Spleen (tissue), 7 donors: ENCODE measurements around the genes OR2B3, MOG, RNF39 and TRIM15.

DNA sequence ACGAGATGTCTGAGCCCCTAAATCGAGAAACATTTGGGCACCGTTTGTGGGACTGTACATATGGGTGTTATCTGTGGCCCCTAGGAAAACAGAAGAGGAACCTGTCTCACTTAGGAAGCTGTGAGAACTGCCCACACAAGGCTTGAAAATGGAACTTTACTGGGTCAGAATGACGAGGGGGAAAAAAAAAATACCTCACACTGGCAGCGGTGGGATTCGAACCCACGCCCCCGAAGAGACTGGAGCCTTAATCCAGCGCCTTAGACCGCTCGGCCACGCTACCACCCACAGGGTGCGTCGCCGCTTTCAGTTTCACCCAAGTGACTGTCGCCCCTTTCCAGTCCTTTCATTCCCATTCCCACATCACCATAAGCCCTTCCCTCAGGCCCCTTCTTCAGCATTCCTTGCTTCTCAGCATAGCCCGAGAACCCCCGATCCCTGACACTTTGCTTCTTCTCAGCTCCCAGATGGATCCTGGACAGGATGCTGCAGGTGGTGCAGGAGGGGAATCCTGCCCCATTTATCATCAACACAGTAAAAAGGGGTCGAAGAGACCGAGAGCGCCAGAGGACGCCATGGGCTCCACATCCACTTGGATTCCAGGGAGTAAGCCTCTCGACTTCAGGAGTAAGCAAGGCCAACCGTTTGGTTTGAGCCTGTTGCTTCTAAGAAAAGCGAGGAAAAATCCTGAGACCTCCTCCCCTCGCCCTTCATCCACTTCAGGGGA lies 19.8 kb upstream of the TRIM27 start:
- PRO-cap, 4 experiments, result peak in 3 of 4 experiments; most common plus-strand start position 311 of the sequence (in 1); most common minus-strand start position 284 of the sequence (in 2)
- RAMPAGE, long total RNA, 4 experiments, result no peak in any of the 4 experiments

- PRO-cap, 4 experiments, result no peak in any of the 4 experiments
- RAMPAGE, long total RNA, 4 experiments, result no peak in any of the 4 experiments
These were observed 20.5 kb upstream of the TRIM27 start for GRCh38 chr6:28944148-28944794.

DNA sequence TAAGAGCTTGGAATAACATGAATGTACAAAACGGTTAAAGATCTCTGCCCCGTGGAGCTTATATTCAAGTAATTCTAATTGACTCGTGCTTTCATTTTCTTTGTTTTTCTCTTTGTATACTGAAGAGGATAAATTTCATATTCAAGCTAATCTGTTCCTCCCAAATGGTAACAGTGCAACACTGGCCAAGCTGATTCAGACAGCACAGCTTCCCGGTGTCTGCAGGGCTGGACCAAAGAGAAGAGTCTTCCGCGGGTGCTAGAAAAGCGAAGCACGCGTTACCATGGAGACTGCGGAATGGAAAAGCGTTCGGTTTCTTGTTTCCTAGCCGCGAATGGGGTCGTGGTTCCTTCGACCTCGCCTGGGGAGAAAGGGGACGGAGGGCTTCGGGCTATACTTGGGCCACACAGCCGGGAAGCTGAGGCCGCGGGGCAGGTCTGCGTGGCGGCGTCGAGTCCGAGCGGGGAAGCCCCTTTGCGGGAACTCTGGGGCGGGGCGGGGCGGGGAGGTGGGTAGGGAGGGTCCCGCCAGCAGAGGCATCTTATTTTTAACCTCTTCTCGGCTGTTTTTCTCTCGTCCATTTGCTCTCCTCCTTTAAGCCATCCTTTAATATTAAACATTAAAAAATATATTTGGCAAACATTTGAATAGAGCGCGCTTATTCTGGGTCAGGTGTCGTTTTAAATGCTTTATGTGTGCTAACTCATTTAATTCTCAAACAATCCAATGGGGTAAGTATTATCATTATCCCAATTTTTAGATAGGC lies 6.3 kb upstream of the ZNF311 start:
- PRO-cap, 4 experiments, result no peak in any of the 4 experiments
- RAMPAGE, long total RNA, 4 experiments, result no peak in any of the 4 experiments

DNA sequence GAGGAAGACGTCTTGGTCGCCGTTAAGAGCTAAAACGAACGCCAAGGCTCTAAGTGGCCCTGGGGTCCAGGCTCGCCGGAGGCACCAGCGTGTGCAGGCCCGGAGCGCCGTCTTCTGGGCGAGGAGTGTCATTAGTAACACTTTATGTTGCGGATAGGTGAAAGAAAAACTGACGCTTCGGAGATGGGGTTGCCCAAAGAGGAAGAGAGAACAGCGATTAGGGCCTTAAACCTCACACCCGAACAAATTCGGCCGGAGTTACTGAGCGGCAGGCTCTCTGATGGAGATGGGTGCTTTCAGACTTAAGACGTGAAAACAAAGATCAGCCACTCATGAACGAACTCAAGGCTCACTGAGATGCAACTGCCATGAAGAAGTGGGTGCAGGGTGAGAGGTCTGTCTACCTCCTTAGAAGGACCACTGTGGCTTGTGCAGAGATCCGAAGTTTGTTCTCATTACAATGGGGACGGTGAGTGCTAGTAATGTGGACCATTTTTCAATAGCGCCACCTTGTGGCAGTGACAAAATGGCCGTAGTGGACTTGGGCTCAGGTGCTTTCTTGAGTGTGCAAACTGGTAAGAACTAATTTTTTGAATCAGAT lies 11.8 kb upstream of the ZNF311 start:
- PRO-cap, 4 experiments, result peak in 4 of 4 experiments; most common minus-strand start position 116 of the sequence (in 4)
- RAMPAGE, long total RNA, 4 experiments, result no peak in any of the 4 experiments

- PRO-cap, 4 experiments, result no peak in any of the 4 experiments
- RAMPAGE, long total RNA, 4 experiments, result no peak in any of the 4 experiments
These were observed at the start of gene OR2B3 for GRCh38 chr6:29087140-29087655. Gene OR2B3 (minus strand): TSS chr6:29087313.

DNA sequence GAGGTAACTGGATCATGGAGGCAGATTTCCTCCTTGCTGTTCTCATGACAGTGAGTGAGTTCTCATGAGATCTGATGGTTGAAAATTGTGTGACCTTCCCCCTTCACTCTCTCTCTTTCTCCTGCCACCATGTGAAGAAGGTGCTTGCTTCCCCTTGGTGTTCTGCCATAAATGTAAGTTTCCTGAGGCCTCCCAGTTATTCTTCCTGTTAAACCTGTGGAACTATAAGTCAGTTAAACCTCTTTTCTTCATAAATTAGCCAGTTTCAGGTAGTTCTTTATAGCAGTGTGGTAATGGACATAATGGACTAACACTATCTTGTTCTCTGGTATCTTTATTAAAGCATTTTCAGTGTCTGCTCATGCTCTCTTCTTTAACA lies 9.6 kb upstream of the MAS1L start:
- PRO-cap, 4 experiments, result no peak in any of the 4 experiments
- RAMPAGE, long total RNA, 4 experiments, result no peak in any of the 4 experiments

DNA sequence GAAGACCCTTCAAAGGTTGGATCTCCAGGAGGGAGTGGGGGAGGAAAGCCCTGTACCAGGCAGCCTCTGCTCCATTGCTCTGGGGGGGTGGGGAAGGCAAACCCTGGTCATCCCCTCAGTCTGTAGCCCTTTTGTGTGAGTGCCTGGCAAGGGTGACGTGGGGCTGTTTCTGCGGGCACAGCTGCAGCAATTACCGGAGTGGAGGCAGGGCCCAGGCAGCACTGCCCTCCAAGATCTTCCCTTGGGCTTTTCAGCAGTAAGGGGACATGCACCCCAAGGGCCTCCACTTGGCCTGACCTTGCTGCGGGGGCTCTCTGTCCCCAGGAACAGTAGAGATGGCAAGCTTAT lies at the start of gene MOG:
MOG (plus strand) TSS at position 218 of the 348 bp plus-strand sequence.
- PRO-cap, 4 experiments, result no peak in any of the 4 experiments
- RAMPAGE, long total RNA, 4 experiments, result no peak in any of the 4 experiments

DNA sequence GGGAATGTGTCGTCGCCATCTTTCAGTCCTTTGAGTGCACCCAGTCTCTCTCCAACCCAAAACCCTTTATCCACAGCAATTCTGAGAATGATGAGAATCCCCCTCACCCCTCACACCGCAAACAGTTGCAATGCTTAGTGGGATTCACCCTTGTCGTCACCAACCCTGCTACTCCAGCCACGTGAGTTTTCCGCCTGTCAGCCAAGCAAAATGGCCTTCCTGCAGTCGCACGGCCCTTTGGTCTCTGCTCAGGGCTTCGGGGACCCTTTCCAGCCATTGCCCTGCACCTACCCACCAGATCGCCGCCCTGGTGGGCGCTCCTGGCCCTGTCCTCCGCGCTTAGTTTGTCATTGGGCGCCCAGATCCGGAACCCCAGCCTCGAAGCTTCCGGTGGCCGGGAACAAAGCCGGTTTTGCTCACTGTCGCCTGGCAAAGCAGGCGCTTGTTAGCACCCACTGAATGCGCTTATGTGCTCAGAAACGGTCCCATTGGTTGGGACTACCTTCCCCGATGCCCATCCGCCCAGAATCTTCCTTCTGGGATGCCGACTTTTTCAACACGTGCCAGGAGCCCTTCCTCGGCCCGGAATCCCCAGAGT lies 585 bp downstream of the ZFP57 start:
- PRO-cap, 4 experiments, result peak in 1 of 4 experiments; most common plus-strand start position 381 of the sequence (in 1)
- RAMPAGE, long total RNA, 4 experiments, result no peak in any of the 4 experiments

GRCh38 chr6:29725393-29726088 lies 2.3 kb downstream of the HLA-F start:
- PRO-cap, 4 experiments, result no peak in any of the 4 experiments
- RAMPAGE, long total RNA, 4 experiments, result no peak in any of the 4 experiments

GRCh38 chr6:29946612-29947924 lies 4.7 kb downstream of the HLA-A start:
- PRO-cap, 4 experiments, result peak in 3 of 4 experiments; most common plus-strand start chr6:29946724 (in 3)
- RAMPAGE, long total RNA, 4 experiments, result no peak in any of the 4 experiments

GRCh38 chr6:30006189-30007075 lies 54.6 kb upstream of the POLR1H start:
- PRO-cap, 4 experiments, result peak in 3 of 4 experiments; most common plus-strand start chr6:30006601 (in 3); most common minus-strand start chr6:30007025 (in 2)
- RAMPAGE, long total RNA, 4 experiments, result no peak in any of the 4 experiments

GRCh38 chr6:30007076-30007659 lies 53.9 kb upstream of the POLR1H start:
- PRO-cap, 4 experiments, result peak in 2 of 4 experiments; most common plus-strand start chr6:30007338 (in 1); most common minus-strand start chr6:30007220 (in 1)
- RAMPAGE, long total RNA, 4 experiments, result no peak in any of the 4 experiments

- PRO-cap, 4 experiments, result no peak in any of the 4 experiments
- RAMPAGE, long total RNA, 4 experiments, result no peak in any of the 4 experiments
These were observed at the start of gene RNF39 for GRCh38 chr6:30075461-30076215. Gene RNF39 (minus strand): TSS chr6:30075769.

GRCh38 chr6:30097920-30098294 lies 15.0 kb downstream of the TRIM31 start:
- PRO-cap, 4 experiments, result no peak in any of the 4 experiments
- RAMPAGE, long total RNA, 4 experiments, result no peak in any of the 4 experiments

DNA sequence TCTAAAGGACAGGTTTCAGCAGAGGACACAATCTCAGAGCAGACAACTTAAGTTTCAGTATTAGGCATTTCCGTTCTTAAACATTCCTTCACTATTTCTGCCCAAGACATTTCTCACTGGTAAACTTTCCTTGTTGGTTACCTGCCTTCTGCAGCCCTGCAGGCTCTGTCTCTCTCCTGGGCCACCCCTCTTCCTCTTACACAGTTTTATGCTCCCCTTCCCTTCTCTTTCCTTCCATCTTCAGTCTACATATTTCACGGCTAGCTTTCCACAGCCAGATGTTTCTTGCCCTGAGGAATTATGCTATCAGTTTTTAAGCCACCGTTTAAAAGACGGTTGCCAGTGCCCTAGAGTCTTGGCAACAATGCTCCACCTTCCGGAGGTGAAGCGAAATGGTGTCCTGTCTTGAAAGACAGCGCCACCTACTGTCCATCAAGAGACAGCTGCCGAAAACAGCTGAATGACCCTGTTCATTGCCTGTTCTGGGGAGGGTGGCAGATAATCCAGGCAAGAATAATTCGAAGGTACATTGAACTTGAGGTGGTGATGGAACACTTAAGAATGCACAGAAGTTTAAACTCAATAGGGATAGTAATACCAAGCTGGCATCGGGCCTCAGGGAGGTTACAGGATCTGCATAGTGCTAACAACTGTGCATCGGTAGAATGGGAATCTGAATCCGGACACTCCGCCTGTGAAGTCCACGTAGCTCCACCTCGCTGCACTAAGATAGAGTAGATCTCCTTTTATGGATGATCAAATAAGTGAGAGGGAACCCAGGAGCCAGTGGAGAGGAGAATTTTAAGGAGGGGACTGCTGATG lies 4.9 kb upstream of the TRIM40 start:
- PRO-cap, 4 experiments, result no peak in any of the 4 experiments
- RAMPAGE, long total RNA, 4 experiments, result no peak in any of the 4 experiments

DNA sequence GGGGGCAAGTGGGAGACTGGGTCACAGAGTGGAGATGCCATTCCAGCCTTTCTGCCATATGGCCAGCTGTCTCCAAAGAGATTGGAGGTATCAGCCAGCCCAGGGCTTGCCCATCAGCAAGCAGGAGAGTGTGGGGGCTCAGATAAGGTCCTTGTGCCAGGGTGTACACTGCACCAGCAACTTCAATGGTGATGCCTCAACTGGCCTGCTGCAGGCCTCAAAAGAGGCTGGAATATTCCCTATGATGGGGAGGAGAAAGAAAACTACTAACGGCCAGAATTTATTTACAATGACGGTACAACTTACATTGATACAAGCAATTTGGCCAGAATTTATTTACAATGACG lies 186 bp upstream of the TRIM10 start:
- PRO-cap, 4 experiments, result no peak in any of the 4 experiments
- RAMPAGE, long total RNA, 4 experiments, result no peak in any of the 4 experiments

DNA sequence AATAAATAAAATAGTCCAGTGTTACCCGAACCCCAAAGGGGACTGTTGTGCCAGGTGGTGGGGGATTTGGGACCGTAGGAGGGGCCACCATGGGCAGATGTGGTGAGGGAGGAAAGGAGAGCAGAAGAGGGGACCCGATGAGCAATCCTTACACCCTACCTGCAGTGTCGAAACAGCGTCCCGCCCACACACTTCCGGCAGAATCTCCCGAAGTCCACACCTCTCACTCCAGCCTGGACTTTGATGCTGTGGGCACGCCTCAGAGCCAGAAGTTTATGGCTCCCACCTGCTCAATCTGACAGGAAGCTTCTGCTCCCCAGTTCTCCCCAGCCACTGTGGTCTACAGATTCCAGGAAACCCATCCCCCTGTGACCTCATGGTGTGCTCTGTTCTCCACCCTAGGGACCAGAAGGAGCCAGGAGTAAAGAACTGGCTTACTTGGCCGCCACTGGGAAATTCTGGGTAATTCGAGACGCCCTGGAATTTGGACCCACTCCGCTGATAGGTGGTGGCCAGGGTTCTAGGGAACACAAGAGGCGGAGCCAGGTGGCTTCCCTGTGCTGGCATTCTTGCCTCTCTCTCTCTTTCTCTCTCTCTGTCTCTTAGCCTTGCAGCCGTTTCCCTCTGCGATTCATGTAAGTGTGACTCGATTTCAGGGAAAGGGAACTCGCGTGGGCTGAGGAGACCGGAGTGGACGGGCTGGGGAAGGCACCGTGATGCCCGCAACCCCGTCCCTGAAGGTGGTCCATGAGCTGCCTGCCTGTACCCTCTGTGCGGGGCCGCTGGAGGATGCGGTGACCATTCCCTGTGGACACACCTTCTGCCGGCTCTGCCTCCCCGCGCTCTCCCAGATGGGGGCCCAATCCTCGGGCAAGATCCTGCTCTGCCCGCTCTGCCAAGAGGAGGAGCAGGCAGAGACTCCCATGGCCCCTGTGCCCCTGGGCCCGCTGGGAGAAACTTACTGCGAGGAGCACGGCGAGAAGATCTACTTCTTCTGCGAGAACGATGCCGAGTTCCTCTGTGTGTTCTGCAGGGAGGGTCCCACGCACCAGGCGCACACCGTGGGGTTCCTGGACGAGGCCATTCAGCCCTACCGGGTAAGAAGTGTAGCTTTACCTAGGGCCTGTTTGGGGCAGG lies at the start of gene TRIM15:
TRIM15 (plus strand) TSS at position 578 of the 1,137 bp plus-strand sequence.
- PRO-cap, 4 experiments, result no peak in any of the 4 experiments
- RAMPAGE, long total RNA, 4 experiments, result no peak in any of the 4 experiments

DNA sequence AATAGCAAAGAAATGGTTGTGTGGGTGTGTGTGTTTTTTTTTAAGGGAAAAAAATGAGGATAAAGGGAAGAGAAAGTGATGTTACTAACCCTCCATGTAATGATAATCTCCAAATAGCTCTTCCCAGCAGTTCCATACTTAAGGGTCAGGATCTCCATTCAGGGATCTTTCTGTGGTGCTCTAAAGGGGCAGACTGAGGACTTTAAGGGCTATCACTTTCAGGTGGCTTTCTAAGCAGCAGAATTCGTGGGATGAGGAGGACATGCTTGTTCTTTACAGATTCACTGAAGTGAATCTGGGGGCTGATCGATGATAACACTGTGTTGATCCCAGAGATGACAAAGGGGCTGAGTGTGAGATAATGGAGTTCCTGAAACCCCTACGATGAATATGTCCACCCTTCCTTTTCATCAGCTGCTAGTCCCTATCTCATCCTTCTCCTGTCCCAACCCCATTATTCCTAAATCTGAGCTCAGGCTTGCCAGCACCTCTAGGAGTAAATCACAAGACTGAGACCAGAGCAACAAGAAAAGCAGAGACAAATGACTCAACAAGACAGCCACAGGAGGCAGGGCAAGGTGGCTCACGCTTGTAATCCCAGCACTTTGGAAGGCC lies 16.8 kb upstream of the TRIM39 start:
- PRO-cap, 4 experiments, result no peak in any of the 4 experiments
- RAMPAGE, long total RNA, 4 experiments, result no peak in any of the 4 experiments

GRCh38 chr6:30342274-30343011 lies 2.5 kb upstream of the RPP21 start:
- PRO-cap, 4 experiments, result no peak in any of the 4 experiments
- RAMPAGE, long total RNA, 4 experiments, result no peak in any of the 4 experiments

GRCh38 chr6:30490539-30490684 lies 1.1 kb downstream of the HLA-E start:
- PRO-cap, 4 experiments, result no peak in any of the 4 experiments
- RAMPAGE, long total RNA, 4 experiments, result no peak in any of the 4 experiments